Hair follicular keratinocyte (primary cell): ENCODE measurements around a stretch of chr7.

GRCh38 chr7:130350186-130350794 lies 5.7 kb downstream of the CPA5 start:
- RAMPAGE, long total RNA: no peak

- RAMPAGE, long total RNA: no peak
These were observed 11.6 kb downstream of the CPA5 start for GRCh38 chr7:130355986-130356788.

GRCh38 chr7:130493878-130494308 lies 2.0 kb downstream of the MEST start:
- RAMPAGE, long total RNA: no peak

DNA sequence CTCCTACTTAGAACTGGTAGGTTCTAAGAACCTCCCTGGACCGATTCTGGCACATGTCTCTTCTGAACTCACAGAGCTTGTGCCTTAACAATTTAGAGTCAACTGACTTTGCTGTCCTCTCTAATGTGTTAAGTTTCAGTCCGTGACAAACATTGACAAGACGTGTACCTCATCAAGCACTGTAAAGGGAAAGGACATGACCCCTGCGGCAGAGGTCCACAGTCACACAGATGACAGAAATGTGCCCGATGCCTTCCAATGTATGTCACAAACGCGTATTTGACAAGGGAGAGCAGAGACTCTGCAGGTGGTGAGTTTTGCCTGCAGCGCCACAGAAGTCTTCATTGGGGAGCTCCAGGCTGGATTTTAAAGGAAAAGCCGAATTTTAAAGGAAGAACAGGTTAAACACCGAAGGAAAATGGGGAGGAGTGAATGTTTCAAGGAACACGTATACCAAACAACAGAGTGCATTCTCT lies 161.1 kb upstream of the KLF14 start:
- RAMPAGE, long total RNA: no peak

- RAMPAGE, long total RNA: no peak
These were observed 167.5 kb upstream of the KLF14 start for GRCh38 chr7:130901198-130902210.

DNA sequence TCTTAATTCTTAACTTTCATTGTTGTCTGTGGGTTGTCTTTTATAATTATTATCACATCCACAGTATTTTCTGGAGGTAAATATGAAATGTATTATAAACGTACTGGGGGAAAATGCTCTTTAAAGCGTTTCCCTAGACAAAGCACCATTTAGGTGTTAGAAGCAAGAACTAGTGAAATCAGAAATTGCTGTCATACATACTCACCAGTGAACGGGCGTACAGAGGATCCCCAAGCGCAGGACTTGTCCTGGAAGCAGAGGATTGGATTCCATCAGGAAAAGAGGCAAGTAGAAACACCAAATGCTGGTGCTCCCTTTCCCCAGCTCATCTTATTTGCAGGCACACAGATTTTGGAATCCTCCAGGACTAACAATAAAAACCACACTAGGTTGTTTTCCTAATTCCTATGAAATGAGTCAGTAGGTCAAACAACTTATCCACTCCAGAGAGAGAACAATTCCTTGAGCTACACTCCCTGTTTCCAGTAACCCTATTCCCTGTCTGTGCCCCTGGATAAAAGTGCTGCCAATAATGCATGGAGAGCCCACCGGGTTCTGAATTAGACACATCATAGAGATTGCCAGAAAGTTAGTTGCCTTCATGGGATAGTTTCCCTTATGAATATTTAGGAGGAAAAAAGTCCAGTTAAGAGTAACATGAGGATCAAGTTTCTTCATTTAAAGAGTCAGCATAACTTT lies 178.0 kb upstream of the KLF14 start:
- RAMPAGE, long total RNA: no peak

- RAMPAGE, long total RNA: no peak
These were observed 180.5 kb upstream of the KLF14 start for GRCh38 chr7:130914344-130914974.

DNA sequence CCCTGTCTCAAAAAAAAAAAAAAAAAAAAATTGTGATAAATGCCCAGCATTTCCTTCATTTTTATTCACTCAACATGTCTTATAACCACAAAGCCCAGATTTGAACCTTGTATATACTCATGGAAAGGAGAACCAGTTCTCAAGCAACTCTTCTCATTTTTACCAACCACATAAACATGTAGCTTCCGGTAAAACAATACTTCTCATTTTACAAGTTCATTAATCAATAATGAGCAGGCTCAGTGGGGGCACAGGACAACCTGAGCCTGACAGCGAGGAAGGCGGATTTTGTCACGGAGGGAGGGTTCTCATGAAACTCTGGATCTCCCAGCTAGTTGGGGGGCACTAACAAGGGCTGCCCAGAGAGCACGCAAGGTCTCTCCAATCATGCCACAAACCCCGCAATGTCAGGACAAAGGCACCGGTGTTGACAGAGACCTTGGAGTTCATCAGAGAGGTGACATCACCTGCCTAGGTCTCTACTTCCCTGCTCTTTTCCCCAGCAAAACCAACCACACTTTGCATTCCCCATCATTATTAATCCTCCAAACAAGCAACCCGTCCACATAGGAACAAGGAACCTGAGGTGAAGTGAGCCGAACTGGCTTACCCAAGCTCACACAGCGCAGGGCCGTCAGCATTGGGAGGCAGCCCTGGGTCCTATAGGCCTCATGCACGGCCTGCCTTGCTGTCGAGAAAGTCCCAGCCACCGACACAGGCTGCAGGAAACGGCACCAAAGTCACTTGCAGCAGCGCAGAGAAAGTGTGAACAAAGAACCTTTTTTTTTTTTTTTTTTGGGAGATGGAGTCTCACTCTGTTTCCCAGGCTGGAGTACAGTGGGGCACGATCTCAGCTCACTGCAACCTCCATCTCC lies 192.2 kb upstream of the KLF14 start:
- RAMPAGE, long total RNA: no peak

- RAMPAGE, long total RNA: no peak
These were observed 196.2 kb upstream of the KLF14 start for GRCh38 chr7:130930069-130930765.

DNA sequence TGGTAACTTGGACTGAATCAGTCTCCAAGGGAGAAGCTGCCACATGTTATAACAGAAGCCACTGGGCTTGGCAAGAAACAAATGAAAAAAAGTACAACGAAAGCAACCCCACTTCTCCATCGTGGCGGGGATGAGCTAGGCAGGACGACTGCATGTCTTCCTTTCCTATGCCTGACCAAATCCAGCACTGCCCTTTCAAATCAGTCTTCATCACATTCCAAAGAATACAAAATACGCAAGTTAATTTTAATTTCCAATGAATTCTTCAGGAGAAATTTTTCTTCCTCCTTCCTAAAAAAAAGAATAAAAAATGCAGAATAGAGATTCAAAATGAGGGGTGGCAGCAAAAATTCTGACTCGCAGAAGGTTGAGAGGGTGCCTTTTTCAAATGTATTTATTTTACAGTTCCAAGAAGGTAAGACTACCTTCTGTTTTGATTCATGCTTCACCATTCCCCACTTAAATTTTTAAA lies 196.8 kb upstream of the KLF14 start:
- RAMPAGE, long total RNA: no peak

DNA sequence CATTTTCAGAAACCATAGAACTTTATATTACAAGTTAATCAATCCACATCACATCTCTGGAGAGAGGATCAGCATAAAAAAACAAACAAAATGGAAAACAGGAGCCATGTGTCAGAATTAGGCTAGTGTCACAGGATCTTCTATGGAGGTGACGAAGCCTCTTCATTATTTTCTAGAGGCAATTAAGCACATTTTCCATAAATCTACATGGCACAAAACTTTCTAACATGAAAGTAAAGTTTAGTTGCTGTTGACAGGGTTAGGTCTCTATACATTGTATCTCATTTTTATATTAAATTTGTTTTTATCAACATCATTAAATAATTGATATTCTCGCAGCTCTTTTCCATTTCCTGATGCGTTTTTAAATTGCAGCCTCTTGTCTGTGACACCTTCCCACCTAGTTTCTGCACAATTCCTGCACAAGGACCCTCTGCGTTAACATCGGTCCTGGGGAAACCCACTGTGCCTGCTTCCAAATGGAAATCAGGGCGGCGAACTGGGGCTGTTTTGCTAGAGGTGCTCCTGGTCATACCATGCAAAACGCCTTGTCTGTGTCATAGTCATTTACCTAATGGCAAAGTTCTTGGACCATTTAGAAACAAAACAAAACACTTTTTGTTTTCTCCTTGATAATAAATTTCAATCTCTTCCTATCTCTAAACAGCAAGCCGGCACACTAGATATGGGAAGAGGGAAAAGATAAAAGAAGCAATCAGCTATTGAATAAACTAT lies 206.7 kb upstream of the KLF14 start:
- RAMPAGE, long total RNA: no peak

GRCh38 chr7:130943214-130944420 lies 209.6 kb upstream of the KLF14 start:
- RAMPAGE, long total RNA: no peak

GRCh38 chr7:130948374-130948758 lies 214.4 kb upstream of the KLF14 start:
- RAMPAGE, long total RNA: no peak

GRCh38 chr7:130994002-130994727 lies 260.2 kb upstream of the KLF14 start:
- RAMPAGE, long total RNA: no peak

- RAMPAGE, long total RNA: no peak
These were observed 260.5 kb upstream of the MKLN1 start for GRCh38 chr7:131067187-131067612.

DNA sequence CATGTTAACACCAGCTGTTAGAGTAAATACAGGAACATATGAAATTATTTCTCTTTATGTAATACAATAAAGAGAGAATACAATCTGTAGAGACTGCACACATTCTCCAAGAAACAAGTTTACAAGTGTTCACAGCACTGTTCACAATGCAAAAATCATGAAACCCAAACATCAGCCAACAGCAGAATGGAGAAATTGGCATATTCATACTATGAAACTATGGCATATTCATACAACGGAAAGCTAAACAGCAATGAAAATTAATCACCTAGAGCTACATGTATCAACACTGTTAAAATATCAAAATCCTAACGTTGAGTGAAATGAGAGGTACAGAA lies 240.4 kb upstream of the MKLN1 start:
- RAMPAGE, long total RNA: no peak

GRCh38 chr7:131090778-131091804 lies 236.6 kb upstream of the MKLN1 start:
- RAMPAGE, long total RNA: no peak

DNA sequence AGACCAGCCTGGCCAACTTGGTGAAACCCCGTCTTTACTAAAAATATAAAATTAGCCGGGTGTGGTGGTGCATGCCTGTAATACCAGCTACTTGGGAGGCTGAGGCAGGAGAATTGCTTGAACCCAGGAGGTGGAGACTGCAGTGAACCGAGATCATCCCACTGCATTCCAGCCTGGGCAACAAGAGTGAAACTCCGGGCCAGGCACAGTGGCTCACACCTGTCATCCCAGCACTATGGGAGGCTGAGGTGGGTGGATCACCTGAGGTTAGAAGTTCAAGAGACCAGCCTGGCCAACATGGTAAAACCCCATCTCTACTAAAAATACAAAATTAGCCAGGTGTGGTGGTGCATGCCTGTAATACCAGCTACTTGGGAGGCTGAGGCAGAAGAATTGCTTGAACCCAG lies 234.2 kb upstream of the MKLN1 start:
- RAMPAGE, long total RNA: no peak

DNA sequence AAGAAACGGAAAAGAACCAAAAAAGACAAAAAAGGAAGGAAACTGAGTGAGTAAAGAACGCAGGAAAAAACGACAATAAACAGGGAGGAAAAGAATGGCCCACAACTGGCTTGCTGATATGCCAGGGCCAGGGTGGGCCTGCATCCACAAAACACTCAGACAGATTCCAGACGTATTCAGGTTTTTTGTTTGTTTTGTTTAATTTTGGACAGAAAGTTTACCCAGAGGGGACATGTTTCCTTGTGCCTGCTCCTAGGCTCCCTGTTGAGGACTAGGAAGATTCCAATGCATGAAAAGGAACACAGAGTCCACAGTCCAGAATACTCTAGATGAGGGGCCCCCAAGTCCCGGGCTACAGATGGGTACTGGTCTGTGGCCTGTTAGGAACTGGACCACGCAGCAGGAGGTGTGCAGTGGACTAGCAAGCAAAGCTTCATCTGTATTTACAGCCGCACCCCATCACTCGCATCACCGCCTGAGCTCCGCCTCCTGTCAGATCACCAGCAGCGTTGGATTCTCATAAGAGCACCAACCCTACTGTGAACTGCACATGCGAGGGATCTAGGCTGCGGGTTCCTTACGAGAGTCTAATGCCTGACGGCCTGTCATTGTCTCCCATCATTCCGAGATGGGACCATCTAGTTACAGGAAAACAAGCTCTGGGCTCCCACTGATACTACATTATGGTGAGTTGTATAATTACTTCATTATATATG lies 233.1 kb upstream of the MKLN1 start:
- RAMPAGE, long total RNA: no peak

DNA sequence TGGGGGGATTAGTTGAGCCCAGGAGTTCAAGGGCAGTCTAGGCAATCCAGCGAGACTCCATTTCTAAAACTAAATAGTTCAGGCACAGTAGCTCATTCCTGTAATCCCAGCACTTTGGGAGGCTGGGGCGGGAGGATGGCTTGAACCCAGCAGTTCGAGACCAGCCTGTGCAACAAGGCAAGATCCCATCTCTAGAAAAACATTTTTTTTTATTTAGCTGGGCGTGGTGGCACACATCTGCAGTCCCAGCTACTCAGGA lies 228.5 kb upstream of the MKLN1 start:
- RAMPAGE, long total RNA: no peak